Thoracic aorta (tissue), 1 donor: ENCODE measurements around the genes ALAD, KIF12 and ORM1.

DNA sequence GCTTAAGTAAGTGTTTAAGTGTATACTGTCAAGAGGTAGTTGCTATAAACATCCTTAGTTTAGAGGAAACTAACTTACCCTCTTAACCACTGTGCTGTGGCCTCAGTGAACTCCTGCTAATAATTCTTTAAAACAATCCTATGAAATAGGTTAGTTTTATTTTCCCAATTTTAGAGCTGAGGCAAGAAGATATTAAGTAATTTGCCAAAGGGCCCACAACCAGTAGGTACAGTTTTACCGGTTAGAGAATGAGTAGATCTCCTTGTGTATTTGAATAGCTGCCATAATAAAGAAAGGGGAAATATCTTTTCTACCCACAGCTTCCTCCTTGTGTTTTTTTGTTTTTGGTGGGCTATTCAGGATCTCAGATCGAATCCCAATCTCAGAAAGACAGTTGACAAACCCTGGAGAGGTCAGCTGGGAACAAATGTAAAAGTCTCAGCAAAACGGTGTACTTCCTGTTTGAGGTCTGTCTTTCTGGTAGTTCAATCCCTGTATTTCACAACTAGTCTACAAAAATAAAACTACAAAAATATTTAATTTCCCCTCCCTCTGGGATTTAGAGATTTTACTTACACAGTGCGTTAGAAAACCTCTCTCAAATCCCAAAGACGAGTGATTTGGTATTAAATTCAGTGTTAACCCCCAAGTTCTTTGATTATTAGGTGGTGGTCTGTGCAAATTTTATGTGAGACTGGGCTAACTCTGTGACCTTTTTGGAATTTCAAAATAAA, 11.8 kb downstream of the SLC31A1 start:
- RAMPAGE, long total RNA = no peak

DNA sequence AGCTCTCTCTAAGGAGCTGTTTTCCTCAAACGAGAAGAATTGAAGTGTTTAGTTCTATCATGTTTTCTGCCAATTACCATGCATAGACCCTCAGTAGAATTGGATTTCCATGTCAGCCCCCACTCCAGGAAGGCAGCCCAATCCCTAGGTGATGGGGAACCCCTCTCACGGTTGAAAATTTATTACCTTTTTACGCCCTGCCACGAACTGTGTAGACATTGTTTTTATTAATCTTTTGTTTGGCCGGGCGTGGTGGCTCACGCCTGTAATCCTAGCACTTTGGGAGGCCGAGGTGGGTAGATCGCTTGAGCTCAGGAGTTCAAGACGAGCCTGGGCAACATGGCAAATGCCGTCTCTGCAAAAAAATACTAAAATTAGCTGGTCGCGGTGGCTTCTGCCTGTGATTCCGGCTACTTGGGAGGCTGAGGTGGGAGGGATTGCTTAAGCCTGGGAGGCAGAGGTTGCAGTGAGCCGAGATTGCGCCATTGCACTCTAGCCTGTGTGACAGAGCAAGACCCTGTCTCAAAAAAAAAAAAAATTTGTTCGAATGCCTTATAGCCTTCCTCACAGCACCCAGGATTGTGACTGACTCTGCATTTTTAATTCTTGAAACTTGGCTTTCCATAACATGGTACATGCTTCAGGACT, 11.4 kb downstream of the RNF183 start:
- RAMPAGE, long total RNA = no peak

- RAMPAGE, long total RNA = no peak
These were observed 5.8 kb downstream of the ALAD start for GRCh38 chr9:113395252-113395630.

DNA sequence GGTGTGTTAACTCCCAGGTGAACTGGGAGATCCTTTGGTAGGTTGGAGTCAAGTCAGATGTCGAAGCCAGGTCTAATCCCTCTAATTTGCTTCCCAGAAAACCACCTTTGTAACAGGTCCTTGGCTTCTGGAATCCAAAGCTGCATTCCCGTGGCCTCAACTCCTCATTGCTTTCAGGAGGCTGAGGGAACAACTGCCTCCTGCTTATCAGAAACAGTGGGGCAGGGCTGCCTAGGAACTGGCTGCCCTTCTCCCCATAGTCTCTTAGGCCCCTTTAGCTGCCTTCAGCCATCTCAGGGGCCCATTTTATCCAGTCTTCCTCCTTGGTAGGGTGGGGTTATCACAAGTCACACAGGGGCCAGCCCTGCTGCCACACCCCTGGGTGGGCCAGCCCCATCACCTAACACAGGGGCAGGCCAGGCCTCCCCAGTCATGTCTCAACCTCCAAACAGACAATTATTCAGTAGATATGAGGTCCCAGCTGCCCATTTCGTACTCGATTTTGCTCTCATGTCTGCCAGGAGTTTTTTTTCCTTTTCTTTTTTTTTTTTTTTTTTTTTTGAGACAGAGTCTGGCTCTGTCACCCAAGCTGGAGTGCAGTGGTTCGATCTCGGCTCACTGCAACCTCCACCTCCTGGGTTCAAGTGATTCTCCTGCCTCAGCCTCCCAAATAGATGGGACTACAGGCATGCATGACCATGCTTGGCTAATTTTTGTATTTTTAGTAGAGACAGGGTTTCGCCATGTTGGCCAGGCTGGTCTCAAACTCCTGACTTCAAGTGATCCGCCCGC, 3.8 kb downstream of the ALAD start:
- RAMPAGE, long total RNA = no peak

- RAMPAGE, long total RNA = start-site peak on the minus strand at chr9:113401260-113401291, 239 reads
These were observed at the start of gene ALAD for GRCh38 chr9:113400931-113401986. TSS of gene ALAD (minus strand) at chr9:113401284.

GRCh38 chr9:113425124-113425403, 14.5 kb downstream of the C9orf43 start:
- RAMPAGE, long total RNA = no peak

DNA sequence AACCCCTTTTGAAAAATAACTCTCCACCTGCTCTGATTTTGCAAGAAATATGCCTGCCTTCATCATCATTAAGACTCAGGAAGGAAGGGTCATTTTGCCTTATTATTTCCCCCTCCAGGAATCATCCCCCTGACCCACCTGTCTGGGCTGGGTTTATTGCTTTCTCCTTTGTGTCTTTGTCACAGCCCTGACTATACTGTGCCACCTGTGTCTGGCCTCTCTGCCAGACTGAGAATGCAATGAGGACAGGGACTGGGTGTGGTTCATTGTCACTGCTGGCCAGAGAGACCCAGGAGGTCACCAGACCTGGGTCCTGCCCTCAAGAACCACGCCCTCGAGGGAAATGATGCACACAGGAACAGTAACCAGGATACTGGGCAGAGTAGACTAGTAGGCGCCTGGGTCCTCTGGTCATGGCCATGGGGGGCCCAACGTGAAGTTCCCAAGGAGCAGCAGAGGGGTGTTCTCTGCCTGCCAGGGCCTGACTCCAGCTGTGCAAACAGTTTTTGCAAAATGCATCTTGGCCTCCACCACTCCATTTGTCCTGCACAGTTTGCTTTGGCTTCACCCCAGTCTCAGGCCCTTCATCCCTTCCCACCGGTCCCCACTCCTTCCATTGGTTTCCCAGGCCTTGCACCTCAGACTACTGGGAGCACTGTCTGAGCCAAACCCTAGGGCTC, 17.7 kb downstream of the RGS3 start:
- RAMPAGE, long total RNA = no peak

GRCh38 chr9:113492139-113492830, 28.8 kb downstream of the RGS3 start:
- RAMPAGE, long total RNA = no peak

- RAMPAGE, long total RNA = no peak
These were observed 193.8 kb upstream of the ZNF618 start for GRCh38 chr9:113682183-113682777.

- RAMPAGE, long total RNA = no peak
These were observed 3.5 kb downstream of the AMBP start for GRCh38 chr9:114074459-114075190.

DNA sequence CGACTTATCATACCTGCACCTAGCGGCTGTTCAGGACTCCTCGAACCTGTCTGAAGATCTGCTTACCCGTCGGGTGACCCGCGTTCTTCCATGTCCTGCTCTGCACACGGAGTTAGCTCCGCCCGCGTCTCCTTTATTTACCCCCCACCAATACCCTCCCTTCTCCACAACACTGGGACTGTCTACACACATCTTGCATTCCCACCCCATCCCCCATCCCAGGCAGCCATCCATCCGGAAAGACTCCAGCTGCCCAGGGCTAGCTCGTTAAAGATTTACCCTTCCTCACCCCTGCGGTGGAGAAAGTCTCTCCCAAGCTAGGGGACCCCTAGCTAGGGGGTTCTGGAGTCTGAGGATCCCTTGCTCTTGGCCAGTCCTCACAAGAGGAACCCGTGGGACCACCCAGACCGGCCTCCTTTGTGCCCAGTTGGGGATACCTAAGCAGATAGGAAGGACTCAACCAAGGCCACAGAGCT, at the start of gene KIF12:
Gene KIF12 (minus strand): TSS at position 108 of the 476 bp plus-strand sequence.
- RAMPAGE, long total RNA = no peak

GRCh38 chr9:114322833-114323200, at the start of gene ORM1:
TSS of gene ORM1 (plus strand) at chr9:114323098.
- RAMPAGE, long total RNA = no peak

- RAMPAGE, long total RNA = no peak
These were observed 2.5 kb downstream of the ORM2 start for GRCh38 chr9:114332203-114332545.

- RAMPAGE, long total RNA = no peak
These were observed 14.6 kb downstream of the ORM2 start for GRCh38 chr9:114344269-114344653.

- RAMPAGE, long total RNA = no peak
These were observed 21.1 kb downstream of the ORM2 start for GRCh38 chr9:114350555-114351293.

- RAMPAGE, long total RNA = no peak
These were observed 568 bp upstream of the WHRN start for GRCh38 chr9:114505822-114506260.

- RAMPAGE, long total RNA = no peak
These were observed 3.8 kb downstream of the ATP6V1G1 start for GRCh38 chr9:114591275-114591837.

GRCh38 chr9:115672335-115673647, 480.8 kb upstream of the PAPPA start:
- RAMPAGE, long total RNA = no peak

GRCh38 chr9:116154276-116155347, 1.0 kb downstream of the PAPPA start:
- RAMPAGE, long total RNA = no peak

- RAMPAGE, long total RNA = no peak
These were observed 201.7 kb downstream of the PAPPA start for GRCh38 chr9:116355245-116355835.